ENCODE measurements around the gene SLC30A2.

- PRO-cap = no peak
Measured at GRCh38 chr1:25431888-25432418, 1.3 kb downstream of the MACO1 start.

DNA sequence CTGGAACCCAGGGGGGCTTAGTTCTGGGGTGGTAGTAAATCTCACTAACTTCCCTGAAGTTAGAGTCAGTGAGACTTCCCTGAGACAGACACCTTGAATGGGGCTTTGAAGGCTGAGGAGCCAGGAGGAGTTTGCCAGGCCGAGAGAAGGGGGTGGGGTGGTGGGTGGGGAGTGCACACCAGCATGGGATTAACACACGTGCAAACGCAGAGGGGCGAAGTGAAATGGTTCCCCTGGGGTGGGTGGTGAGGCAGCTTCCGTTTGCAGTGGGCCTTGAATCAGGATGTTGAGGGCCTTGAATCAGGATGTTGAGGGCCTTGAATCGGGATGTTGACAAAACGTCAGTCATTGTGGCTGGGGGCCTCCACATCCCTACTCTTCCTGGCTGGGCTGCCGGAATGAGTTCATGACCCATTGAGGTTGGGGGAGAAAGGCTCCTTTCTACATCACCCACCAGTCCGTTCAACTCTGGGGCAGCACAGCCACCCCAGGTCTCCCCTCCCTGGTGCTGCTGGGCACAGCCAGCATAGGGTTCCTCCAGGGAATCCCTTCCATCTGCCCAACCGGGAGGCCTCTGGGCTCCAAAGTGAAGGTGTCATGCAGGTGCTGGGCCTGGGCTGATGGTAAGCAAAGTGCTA, 16.6 kb downstream of the LDLRAP1 start:
- PRO-cap = no peak

- PRO-cap = no peak
Measured at GRCh38 chr1:25566766-25567660, 23.6 kb downstream of the LDLRAP1 start.

DNA sequence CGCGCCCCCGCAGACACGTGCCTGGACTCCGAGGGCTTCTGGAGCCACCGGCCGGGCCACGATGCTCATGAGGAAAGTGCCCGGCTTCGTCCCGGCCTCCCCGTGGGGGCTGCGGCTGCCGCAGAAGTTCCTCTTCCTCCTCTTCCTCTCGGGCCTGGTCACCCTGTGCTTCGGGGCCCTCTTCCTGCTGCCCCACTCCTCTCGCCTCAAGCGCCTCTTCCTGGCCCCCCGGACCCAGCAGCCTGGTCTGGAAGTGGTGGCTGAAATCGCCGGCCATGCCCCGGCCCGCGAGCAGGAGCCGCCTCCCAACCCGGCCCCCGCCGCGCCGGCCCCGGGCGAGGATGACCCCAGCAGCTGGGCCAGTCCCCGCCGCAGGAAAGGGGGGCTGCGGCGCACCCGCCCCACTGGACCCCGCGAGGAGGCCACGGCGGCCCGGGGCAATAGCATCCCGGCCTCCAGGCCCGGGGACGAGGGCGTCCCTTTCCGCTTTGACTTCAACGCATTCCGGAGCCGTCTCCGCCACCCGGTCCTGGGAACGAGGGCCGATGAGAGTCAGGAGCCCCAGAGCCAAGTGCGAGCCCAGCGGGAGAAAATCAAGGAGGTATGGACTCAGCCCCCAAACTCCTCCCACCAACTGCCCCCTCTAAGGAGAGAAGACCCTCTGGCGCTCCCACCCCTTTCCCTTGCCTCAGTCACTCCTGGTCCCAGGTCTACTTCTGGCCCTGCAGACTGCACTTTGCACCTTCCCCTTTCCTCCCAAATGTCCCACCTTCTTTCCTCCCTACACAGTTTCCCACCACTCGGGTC, 1.3 kb downstream of the MAN1C1 start:
- PRO-cap = no peak

DNA sequence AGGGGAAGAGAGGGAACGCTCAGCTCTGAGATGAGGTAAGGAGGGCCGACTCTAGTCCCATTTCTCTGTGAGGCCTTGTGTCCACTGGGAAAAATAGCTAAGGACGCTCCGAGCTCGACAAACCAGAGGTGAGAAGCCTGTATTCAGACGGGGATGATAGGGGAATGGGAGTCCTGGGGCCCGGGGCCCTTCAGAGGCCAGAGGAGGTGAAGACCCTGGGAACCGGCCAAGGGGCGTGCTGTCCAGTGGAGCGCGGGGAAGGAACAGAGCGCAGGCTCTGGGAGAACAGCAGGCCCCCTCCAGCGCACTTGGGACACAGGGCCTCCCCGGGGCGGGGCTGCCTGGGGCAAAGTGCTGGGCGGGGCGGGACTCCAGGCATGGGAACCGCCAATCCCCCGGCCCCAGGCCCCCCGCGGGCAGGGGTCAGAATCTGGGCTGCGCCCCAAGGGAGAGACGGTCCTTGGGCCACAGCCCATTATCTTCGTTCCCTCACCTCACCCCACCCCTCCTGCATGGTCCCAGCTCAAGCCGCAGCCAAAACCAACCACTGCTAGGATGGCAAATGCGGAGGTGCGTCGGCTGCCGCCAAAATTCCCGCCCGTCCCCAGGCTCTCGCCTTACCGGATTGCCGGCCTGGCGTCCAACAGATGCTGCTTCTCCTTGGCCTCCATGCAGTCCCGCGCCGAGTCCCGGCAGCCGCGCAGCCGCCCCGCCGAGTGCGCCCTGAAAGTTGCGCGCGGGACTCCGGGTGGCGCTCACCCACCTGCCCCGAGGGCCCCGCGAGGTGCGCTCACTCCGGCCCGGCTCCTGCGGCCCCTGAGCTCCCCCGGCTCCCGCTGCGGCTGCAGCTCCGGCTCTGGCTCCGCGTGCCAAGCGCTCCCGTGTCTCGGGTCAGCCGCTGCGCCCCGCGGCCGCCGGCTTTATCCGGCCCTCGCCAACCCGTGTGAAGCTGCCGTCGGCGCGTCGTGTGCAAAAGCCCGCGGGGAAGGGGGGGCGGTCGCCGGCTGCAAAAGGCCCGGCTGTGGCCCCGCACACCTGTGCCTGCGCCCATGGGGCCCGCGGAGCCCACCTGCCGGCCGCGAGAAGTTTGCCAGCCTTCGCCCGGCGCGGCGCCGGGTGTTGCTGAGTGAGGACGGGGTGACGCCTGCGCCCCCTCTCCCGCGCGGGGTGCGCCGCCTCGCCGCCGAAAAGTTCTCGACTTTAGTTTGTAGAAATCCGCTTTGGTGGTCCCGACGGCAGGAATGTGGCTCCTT, at the start of gene SLC30A2:
Gene SLC30A2 (minus strand): TSS at position 893 of the 1,253 bp plus-strand sequence.
- PRO-cap = no peak

- PRO-cap = no peak
Measured at GRCh38 chr1:26060155-26060464, 7.3 kb downstream of the TRIM63 start.

GRCh38 chr1:26182334-26182820, 5.1 kb downstream of the CNKSR1 start:
- PRO-cap = no peak

DNA sequence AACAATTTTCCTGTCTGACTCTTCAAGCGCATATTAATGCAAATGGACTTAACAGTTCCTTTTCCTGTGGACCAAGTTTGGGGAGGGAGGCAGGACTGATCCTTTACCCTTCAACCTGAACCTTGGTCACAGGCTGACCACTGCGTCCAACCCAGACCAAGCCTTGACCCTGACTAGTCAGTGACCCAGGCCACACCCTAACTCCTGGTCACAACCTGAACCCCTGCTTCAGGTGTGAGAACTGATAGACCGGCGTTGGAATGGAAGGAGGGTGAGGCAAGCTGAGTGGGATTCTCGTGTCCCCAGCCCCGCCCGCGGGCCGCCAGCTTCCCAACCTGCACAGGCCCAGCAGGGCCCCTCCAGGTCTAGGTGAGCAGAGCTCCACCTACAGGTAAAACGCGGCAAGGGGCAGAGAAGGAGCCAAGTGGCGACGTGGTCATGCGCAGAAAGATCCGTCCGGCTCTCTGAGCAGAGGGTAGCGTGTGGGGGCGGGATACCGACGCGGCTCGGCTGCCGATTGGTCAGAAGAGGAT, 372 bp upstream of the CEP85 start:
- PRO-cap = bidirectional peak, plus-strand start outside the sequence, minus-strand start at position 368 of the sequence

- PRO-cap = no peak
Measured at GRCh38 chr1:26281856-26282961, 2.3 kb downstream of the SH3BGRL3 start.

- PRO-cap = no peak
Measured at GRCh38 chr1:26284315-26285408, 4.8 kb downstream of the SH3BGRL3 start.

GRCh38 chr1:26285772-26286444, 6.0 kb downstream of the SH3BGRL3 start:
- PRO-cap = no peak

GRCh38 chr1:26288556-26288984, 8.7 kb downstream of the SH3BGRL3 start:
- PRO-cap = no peak

- PRO-cap = no peak
Measured at GRCh38 chr1:26288985-26290214, 9.5 kb downstream of the SH3BGRL3 start.

DNA sequence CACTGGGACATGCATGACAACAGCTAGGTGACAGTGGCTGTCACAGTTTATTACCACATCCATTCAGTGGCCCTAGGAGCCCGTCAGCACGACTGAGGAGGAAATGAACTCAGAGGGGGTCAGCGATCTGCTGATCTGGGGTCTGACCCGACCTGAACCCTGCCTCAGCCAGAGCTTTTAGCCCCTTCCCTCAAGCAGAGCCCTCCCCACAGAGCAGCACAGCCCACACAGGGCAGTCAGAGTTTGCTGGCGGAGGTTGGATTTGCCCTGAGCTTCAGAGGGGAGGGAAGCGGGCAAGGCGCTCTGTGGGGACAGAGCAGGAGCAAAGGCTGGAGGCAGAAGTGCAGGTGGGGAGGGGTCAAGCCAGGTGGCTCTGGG, 10.3 kb downstream of the SH3BGRL3 start:
- PRO-cap = no peak

GRCh38 chr1:26432490-26433249, 549 bp downstream of the DHDDS start:
- PRO-cap = no peak

DNA sequence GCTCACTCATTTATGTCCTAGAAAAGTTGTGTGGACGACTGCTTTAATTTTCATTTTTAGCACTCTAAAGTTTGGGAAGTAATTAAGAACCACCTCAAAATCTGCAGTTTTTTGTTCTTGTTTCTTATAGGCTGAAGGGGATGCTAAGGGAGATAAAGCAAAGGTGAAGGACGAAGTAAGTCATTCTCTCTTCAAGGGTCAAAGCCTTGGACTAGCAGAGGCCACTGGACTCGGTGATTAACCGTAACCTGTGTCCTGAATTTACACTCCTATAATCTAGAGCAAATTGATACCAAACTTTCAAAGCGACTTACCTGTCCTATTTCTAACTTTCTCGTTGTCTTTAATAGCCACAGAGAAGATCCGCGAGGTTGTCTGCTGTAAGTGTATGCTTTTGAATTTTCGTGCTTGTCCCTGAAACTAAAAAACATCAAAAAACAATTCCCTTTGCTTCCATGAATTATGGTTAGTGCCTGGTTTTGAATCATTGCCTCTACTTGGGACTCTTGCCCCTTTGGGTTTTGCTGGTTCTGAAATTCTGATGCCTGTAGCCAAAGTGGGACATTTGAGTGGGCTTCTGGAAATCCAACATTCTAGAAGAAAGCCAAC, 1.2 kb downstream of the HMGN2 start:
- PRO-cap = no peak

DNA sequence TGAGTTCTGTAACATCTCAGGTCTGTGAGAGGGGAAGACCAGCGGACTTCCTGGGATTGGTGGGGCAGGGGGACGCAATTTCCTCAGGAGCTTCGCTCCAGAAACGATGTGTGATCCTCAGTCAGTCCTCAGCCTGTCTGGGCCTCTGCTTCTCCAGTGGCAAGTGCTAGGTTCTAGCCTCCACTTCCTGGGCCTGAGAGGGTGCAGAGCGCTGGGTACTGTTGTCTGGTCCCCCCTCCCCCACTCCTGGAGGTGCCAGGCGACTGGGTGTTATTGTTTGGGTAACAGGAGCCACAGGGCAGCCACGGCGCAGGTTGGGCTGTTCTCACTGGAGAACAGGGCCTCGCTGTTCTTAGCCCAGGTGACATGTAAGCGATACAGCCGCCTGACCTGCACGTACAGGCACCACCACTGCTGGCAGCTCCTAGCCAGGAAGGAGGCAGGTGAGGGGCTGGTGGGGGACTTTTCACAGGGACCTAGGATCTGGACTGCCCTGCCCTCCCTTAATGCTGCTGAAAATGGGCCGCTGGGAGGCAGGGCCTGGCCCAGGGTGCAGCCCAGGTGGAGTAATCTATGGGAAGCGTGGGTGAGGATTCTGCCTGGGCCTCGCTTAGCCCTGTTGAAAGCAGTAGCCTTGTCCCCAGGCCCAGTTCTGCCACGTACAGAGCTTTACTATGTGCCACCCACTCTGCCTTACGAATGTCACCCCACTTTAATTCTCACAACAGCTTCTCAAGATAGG, 2.2 kb downstream of the RPS6KA1 start:
- PRO-cap = no peak

DNA sequence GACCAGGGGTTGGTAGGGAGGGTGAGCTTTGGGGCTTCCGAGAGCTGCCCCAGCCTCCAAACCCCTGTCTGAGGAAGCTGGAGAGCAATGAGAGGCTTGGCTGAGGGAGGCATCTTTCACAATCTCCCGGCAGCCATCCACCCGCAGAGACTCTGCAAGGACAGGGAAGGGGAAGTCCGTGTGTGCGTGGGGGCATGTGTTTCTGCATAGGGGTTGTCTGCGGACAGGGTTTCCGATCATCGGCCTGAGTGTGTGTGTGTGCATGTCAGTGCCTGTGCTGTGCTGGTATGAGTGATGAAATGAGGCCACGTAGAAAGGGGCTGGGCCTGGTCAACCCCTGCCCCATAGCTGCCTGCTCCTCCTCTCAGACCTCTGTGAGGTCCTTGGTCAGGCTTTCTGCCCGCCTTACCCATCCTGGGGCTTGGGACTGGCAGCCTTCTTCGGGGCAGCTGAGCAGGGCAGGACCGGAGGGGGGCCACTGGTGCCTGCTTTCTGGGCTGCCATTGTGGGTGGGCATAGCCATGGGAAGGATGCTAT, 12.7 kb downstream of the RPS6KA1 start:
- PRO-cap = no peak

DNA sequence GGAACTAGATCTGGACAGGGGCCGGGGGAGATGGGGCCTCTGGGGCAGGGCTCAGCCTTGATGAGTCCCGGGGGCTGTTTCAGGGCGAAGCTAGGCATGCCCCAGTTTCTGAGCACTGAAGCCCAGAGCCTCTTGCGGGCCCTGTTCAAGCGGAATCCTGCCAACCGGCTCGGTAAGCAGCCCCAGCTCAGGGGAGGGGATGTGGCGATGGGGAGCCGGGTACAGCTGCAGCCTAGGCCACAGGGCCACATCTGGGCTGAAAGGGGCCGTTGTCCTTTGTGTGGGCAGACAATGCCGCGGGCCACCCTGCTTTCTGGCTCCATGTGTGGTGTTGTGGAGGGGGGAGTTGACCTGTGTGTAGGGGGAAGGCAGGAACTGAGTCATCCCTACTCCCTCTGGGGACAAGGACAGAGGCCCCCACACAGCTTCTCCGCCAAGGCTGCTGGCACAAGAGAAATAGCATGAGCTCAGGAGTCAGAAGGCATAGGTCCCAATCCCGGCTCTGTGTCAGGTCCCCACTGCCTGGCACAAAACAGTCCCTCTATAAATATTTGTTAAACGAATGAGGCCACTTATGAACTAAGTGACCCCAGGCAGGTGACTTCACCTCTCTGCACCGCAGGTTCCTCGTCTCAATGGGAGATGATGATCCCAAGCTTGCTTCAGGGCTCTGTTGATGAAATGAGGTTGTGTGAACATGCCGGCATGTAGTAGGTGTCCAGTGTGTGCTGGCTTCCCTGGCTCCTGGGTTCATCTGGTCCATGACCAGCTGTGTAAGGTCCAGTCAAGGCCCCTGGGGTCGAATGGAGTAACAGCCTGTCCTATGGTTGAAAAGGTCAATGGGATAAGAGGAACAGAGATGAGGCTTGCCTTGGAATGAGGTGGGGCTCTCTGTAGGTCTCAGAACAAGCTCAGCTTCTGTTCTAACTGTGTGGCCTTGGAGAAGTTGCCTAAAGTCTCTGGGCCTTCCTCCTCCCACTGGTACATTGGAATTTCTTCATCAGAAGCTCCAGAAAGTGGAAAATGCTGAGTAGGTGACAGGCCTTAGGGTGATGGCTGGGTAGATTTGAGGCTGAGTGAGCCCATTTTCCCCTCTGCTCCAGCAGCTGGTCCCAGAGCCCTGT, 26.3 kb downstream of the RPS6KA1 start:
- PRO-cap = no peak

DNA sequence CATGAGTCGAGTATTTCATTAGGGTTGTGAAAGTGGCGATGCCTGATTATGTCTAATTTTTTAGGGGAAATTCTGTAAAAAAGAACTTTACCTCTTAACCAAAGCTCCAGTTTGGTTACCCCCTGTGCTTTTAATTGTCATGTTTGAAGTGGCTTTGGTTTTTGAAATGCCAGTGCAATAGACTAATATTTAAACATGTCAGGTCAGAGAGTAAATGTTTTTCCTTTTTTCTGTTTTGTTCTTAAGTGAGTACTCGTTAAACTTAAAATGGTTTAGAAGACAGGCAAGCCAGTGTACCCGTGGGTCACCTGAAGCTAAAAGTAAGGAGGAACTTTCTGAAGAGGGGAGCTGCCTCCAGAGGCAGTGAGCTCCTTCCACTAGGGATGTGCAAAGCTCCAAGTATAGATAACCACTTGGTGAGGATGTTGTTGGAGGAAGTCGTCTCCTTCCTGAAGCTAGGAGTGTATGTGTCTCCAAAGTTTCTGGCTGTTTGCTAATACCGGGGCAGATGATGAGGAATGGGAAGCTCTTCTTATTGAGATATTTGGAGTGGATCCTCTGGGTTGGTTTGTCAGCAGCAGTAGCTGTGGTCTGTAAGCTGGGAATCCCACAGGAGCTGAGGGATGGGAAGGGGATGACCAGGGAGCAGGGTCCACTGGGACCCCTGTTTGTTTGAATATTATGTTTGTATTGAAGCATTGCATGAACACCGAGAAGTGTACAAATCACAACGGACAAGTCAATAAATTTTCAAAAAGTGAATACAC, 35.3 kb downstream of the RPS6KA1 start:
- PRO-cap = no peak

All from mesothelial cell of epicardium (in vitro differentiated cells).